IMR-90 (cell line): ENCODE data around the genes SERPINB4 and SERPINB2.

GRCh38 chr18:62437104-62437522, 85.7 kb upstream of the ZCCHC2 start:
- RRBS, result no CpG with 5 or more reads among the region's 3 CpGs
CAGE:
- cytosol, long polyA plus RNA, result no peak
- long polyA plus RNA, result no peak
- nucleus, long polyA plus RNA, result no peak

GRCh38 chr18:62485577-62485984, 37.2 kb upstream of the ZCCHC2 start:
- RRBS, result no CpG with 5 or more reads among the region's 9 CpGs
CAGE:
- cytosol, long polyA plus RNA, result no peak
- long polyA plus RNA, result no peak
- nucleus, long polyA plus RNA, result no peak

- RRBS, result under 1% methylated on average over 14 of the region's 24 CpGs
CAGE:
- cytosol, long polyA plus RNA, result no peak
- long polyA plus RNA, result no peak
- nucleus, long polyA plus RNA, result no peak
Observed at GRCh38 chr18:62523542-62523663, 578 bp downstream of the ZCCHC2 start.

DNA sequence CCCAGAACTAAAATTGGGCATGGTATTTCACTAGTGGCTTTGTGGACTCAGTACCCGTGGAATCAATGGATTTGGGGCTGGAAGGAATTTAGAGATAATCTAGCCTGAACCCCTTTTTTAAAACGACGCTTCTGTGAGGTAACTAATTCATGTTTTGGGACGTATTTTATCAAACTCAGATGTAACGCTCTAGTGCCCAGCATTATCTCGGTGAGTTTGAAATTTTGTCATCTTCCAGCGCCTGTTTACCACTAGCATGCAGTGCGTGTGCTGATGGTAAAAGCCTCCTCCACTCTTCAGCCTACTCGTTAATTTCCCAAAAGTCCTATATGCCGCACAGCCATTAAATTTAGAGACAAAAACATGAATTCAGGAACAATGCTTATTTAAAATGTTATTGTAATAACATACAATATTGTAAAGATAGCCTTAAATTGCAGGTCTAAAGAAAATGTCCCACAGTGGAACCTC, 2.7 kb downstream of the ZCCHC2 start:
- RRBS, result no CpG with 5 or more reads among the region's 10 CpGs
CAGE:
- cytosol, long polyA plus RNA, result no peak
- long polyA plus RNA, result no peak
- nucleus, long polyA plus RNA, result no peak

- RRBS, result 3% methylated on average over 22 of the region's 52 CpGs
CAGE:
- cytosol, long polyA plus RNA, result no peak
- long polyA plus RNA, result no peak
- nucleus, long polyA plus RNA, result no peak
Observed at GRCh38 chr18:62716849-62717962, 1.9 kb downstream of the PHLPP1 start.

DNA sequence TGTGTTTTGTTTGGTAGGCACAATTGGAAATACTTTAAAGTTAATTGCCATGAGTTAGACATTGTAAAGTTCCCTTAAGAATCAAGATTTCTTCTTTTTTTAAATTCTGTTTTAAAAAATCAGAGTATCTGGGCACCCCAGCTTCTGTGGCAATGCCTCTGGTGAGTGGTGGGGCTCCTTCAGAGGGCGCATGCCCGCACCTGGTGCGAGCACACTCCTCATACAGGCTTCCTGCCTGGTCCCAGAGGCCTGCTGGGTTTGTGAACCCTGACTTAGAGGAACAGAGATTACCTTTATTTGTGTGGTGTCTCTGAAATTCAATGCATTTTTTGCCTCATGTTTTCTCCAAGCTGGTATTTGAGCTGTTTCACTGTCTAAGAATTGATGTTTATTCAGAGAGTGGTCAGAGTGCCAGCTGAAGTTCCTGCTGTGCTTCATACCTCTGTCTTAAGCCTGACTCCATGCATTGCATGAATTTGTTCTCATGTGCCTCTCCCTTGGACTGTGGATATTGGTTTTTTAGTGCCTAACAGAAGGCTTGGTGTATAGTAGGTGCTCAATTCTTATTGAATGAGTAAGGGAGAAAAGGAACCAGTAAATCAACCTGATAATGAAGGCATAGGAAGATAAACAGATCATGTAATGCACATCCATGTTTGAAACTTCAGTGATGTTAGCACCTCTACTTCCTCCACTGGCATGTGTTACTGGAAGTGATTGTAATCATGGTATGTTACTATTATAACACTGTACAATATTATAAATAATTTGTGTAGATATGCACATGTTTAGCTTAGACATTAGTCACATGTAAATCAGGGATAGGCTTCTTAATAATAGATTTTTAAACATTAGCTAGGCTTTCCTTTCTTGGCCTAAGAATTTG, 28.9 kb downstream of the PHLPP1 start:
- RRBS, result no CpG with 5 or more reads among the region's 3 CpGs
CAGE:
- cytosol, long polyA plus RNA, result no peak
- long polyA plus RNA, result no peak
- nucleus, long polyA plus RNA, result no peak

- RRBS, result no CpG with 5 or more reads among the region's 6 CpGs
CAGE:
- cytosol, long polyA plus RNA, result no peak
- long polyA plus RNA, result no peak
- nucleus, long polyA plus RNA, result no peak
Observed at GRCh38 chr18:62939419-62939893, 224.1 kb downstream of the PHLPP1 start.

DNA sequence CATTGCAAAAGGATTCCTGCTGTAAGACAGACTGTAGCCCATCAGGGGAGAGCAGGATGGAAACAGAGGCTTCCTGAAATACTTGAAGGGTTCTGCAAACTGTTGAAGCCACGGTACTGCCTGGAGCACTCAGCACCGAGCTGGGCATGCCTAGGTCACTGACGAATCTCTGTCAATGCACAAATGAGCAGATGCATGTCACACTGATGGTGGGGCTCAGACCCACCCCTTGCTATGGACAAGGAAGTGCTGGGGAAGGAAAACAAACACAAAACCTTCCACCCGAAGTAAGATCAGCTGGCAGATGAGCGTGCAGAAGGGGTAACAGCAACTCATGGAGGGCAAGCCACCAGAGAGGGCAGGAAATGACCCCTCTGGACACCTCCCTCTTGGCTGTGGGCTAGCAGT, 136.7 kb downstream of the BCL2 start:
- RRBS, result no CpG with 5 or more reads among the region's 5 CpGs
CAGE:
- cytosol, long polyA plus RNA, result no peak
- long polyA plus RNA, result no peak
- nucleus, long polyA plus RNA, result no peak

DNA sequence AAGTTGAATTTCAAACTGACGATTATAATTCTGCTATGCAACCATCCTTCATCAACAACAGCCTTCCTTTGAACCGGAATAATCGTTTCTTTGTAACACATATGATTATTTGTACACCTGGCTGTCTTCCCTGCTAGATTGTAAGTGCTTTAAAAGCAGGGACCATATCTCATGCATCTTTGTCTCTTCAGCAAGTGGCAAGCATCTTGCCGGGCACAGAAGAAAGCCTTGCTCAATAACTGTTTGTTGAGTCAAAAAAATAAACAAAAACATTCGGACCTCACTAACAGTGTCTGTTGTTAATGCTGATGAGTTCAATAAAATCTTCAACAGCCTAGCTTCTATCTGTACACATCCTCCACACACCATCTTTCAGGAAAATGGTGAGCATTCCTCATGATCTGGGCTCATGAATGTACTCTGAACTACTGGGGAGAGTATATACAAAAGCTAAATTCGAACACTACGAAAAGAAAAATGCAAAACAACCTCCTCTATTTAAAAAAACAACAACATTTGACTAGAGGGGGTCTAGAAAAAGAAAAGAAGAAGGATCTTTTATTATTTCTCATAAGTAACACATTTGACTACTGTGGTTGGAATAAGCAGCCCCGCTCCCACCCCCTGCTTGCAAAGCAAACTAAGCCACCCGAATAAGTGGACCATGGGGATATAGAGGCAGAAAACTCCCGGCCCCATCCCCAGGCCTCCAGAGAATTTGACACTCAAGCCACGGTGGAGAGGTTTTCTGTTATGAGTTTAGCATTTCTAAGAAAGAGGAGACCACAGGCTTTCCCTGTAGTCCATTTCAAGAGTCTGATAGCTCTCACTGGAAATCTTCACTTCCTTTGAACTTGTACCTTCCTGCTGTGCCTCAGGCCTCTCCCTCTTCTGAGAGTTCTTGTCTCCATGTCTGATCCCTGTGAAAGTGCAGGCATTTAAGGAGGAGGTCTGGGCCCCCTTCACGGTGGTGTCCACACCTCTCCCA, 114.1 kb downstream of the BCL2 start:
- RRBS, result no CpG with 5 or more reads among the region's 12 CpGs
CAGE:
- cytosol, long polyA plus RNA, result no peak
- long polyA plus RNA, result no peak
- nucleus, long polyA plus RNA, result no peak

DNA sequence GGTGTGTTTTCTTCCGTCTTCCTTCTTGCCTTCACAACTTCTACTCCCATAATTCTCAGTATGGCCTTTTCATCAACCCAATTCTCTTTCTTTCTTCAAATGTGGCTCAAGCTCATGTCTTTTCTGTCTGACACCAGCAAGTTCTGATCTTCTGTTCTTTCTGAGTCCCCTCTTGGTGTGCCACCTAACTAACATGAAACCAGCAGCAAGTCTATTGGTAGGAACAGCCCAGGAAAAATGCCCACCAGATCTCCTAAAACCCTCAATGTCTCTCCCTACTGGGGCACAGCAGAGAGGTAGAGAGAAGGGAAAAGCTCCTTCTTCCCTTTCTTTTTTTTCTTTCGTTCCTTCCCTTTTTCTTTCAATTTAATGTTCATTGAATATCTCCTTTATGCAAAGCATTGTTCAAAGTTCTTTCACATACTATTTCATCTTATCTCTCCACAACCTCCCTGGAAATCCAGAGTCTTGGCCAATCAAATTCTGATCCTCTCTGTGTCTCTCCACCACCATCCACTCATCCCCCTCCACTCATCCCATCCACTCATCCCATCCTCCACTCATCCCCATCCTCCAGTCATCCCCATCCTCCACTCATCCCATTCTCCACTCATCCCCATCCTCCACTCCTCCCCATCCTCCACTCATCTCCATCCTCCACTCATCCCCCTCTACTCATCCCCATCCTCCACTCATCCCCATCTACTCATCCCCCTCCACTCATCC, 101.3 kb downstream of the BCL2 start:
- RRBS, result no CpG with 5 or more reads among the region's 2 CpGs
CAGE:
- cytosol, long polyA plus RNA, result no peak
- long polyA plus RNA, result no peak
- nucleus, long polyA plus RNA, result no peak

GRCh38 chr18:63292599-63293736, 26.6 kb downstream of the BCL2 start:
- RRBS, result no CpG with 5 or more reads among the region's 16 CpGs
CAGE:
- cytosol, long polyA plus RNA, result no peak
- long polyA plus RNA, result no peak
- nucleus, long polyA plus RNA, result no peak

DNA sequence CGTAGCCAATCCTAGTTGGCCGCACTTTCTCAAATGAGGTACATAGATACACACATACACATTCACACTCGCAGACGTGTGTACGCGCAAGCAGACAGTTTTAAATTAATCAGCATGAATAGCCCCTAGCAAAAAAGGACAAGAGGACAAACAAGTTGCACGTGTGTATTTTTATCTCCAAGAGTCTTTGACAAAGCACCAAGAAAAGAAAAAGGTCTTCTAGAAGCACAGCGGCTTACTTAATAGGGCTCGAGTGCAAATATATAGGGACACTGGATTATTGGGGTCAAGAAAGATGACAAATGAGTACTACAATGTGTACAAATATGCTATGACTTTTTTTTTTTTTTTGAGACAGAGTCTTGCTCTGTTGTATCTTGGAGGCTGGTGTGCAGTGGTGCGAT, 1.7 kb upstream of the BCL2 start:
- RRBS, result no CpG with 5 or more reads among the region's 10 CpGs
CAGE:
- cytosol, long polyA plus RNA, result no peak
- long polyA plus RNA, result no peak
- nucleus, long polyA plus RNA, result no peak

DNA sequence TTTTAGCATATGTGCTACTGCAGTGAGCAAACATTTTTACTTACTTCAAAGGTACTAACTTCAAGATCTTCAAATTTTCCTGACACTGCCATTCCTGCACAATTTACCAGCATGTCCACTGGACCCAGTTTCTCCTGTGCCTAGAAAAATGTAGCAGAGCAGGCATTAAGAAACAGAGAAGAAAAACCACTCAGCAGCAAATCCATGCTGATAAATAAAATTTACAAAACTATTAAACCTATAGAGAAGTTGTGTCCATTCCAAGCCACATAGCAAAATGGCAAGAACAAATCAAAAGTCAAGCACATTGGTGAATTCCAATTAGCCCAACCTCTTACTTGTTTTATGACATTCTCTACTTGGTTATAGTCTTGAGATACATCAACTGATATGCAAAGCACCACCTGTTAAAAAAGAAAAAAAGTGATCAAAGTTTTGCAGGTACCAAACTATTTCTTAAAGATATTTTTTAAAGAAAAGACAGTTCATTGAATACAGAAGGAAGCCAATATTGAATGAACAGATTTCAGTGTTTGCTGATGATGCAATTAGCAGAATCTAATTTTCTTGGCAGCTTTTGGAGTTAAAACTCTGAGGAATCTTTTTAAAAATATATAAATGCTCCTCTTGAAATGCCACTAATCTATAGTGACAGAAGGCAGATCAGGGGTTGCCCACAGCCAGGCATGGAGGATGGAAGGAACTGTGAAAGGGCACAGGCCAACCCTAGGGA, 11.7 kb downstream of the KDSR start:
CAGE:
- cytosol, long polyA plus RNA, result no peak
- long polyA plus RNA, result no peak
- nucleus, long polyA plus RNA, result no peak

DNA sequence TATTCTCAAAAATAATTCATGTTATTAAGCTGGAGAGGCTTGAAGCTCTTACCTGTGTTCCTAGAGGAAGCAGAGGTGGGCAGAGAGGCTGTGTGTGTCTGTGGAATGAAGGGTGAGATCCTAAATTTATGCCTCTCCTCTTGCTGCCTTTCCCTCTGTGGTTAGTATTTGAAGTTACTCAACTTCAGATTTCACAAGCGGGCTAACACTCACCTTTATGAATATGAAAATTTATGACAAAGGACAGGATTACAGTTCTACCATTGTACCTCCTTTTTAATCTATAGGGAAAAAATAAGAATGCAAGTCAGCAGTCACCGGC, at the start of gene SERPINB4:
TSS of gene SERPINB4 (minus strand) at position 100 of the 322 bp plus-strand sequence.
- RRBS, result no CpG with 5 or more reads among the region's 2 CpGs
CAGE:
- cytosol, long polyA plus RNA, result no peak
- long polyA plus RNA, result no peak
- nucleus, long polyA plus RNA, result no peak

DNA sequence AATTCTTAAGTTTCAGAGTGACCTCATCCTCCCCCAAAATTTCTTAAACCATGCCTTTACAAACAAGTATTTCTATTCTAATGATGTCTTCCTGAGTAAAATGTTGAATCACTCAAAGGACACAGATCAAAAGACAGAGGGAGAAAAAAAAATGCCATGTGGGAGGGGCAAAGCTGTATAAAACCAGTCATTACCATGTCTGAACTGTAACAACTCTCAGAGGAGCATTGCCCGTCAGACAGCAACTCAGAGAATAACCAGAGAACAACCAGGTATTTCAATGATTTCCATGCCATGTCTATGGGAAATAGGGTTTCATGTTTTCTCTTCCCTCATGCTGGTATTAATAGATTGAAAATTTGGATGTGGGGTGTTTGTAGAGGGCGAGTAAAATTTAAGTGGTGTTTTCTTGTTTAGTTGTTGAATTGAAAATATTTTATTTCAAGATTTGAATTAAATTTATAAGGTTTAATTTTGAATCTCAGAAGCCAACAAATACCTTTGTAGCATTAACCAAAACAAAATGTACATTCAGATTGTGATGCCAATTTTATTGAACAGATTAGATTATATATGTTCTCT, at the start of gene SERPINB2:
TSS of gene SERPINB2 (plus strand) at position 207 of the 582 bp plus-strand sequence.
- RRBS, result no CpG with 5 or more reads among the region's 2 CpGs
CAGE:
- cytosol, long polyA plus RNA, result start-site peak on the plus strand centred at position 213 of the sequence, 15 bp wide, 785 and 800 reads in 2 replicates
- long polyA plus RNA, result start-site peak on the plus strand centred at position 213 of the sequence, 15 bp wide, 1,134 and 1,417 reads in 2 replicates
- nucleus, long polyA plus RNA, result no peak

GRCh38 chr18:65375231-65375678, 375.6 kb upstream of the CDH7 start:
- RRBS, result no CpG with 5 or more reads among the region's 4 CpGs
CAGE:
- cytosol, long polyA plus RNA, result no peak
- long polyA plus RNA, result no peak
- nucleus, long polyA plus RNA, result no peak

- RRBS, result no CpG with 5 or more reads among the region's 11 CpGs
CAGE:
- cytosol, long polyA plus RNA, result no peak
- long polyA plus RNA, result no peak
- nucleus, long polyA plus RNA, result no peak
Observed at GRCh38 chr18:65605950-65606297, 144.9 kb upstream of the CDH7 start.

DNA sequence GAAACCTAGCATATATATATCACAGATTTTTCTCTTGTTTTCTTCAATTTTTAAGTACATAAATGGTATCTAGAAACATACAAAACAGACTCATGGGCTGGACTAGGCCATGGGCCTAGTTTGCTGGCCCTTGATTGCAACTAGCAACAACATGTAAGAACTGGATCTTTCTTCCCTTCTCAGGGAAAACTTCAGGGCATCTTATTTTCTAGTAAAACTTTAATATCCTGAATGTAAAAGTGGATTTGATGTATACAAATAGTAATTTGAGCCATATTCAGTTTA, 323.7 kb downstream of the CDH19 start:
CAGE:
- cytosol, long polyA plus RNA, result no peak
- long polyA plus RNA, result no peak
- nucleus, long polyA plus RNA, result no peak

- RRBS, result no CpG with 5 or more reads among the region's 4 CpGs
CAGE:
- cytosol, long polyA plus RNA, result no peak
- long polyA plus RNA, result no peak
- nucleus, long polyA plus RNA, result no peak
Observed at GRCh38 chr18:66640524-66640795, 36.6 kb upstream of the CDH19 start.

- RRBS, result no CpG with 5 or more reads among the region's 5 CpGs
CAGE:
- cytosol, long polyA plus RNA, result no peak
- long polyA plus RNA, result no peak
- nucleus, long polyA plus RNA, result no peak
Observed at GRCh38 chr18:66682681-66683414, 79.0 kb upstream of the CDH19 start.